HL-60 (cell line): ENCODE results near the gene B3GNTL1.

DNA sequence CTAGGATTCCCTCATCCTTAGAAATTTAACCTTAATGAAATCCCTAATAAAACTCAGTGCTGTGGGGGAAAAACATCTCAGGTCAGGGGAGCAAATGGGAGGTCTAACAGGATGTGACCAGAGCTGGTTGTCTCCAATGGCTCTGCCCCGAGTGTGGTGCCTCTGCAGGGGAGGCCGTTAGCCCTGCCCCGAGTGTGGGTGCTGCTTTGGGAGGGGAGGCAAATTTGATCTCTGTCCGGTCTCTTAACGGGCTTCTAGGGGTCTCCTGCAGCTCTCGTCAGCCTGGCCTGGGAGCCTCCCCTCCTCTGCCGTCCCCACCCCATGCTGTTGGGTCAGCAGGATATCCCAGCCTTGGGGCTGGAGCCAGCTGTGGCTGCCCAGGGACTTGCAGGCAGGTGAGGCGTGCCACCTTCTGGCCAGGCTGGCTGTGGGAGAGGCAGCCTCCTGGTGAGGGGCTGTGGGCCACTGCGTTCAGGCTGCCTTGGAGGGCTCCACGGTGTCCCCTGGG lies 34.4 kb downstream of the TBCD start:
- RRBS: no CpG with 5 or more reads among the region's 10 CpGs

DNA sequence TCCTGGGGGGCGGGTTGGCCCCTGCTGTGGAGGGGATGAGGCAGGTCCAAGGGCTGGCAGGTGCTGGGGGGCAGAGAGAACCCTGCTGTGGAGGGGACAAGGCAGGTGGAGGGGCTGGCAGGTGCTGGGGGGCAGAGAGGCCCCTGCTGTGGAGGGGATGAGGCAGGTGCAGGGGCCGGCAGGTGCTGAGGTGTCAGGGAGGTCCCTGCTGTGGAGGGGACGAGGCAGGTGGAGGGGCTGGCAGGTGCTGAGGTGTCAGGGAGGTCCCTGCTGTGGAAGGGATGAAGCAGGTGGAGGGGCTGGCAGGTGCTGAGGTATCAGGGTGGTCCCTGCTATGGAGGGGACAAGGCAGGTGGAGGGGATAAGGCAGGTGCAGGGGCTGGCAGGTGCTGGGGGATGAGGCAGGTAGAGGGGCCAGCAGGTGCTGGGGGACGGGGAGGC lies 31.2 kb downstream of the ZNF750 start:
- RRBS: no CpG with 5 or more reads among the region's 4 CpGs

DNA sequence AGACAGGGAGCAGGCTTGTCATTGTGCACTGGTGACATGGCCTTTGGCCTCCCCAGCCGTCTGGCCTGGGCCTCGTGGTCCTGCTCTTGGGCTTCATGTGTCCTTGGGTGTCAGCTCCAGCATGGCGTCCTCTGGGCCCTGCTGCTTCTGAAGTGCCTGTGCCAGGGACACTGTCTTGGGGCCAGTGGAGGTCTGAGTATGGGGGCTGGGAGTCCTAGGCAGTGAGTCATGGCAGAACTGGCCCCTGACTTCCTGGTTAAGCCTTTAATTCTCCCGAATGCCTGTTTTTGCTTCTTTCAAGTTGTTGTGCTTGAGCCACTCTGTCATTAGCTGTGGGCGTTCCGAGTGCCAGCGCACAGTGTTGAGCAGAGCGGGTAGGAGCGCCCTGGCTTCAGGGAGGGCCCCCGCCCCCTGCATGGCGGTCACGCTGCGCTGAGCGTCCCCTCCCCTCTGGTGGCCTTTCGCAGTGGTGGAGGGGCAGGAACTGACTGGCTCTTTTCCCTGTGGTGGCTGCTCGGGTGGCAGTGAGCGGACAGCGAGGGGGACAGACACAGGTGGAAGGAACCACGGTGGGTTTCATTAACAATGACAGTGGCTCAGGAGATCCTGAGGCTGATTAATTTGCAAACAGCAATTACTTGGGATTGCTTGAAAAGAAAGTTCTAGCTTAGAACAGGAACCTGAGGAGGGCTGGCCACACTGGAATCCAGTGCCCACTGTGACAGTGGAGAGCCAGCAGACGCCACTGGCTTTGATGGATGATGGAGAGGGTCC lies 20.2 kb upstream of the ZNF750 start:
- RRBS: no CpG with 5 or more reads among the region's 20 CpGs

DNA sequence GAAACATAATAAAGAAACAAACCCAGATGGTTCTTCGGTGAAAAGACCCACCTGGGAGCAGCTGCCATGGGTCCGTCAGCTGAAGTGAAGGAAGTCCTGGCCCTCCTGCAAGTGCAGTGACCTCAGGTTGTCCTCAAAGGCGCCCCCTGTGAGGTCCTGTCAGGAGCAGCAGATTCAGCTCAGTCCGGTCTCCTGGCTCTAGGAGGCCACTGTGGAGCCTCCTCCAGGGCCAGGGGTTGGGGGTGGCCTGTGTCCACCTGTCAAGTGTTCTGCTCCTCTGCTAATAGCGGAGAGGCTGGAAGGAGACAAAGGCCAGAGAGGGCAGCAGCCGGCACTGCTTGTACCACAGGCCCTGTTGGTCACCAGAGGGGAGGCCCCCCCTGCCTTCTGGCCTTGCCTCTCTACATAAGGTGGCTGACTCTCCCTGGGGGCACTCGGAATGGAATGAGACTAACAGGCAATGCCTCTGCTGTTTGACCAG lies 104.7 kb downstream of the B3GNTL1 start:
- RRBS: no CpG with 5 or more reads among the region's 7 CpGs

- RRBS: 95% methylated on average over 13 of the region's 40 CpGs
Measured at GRCh38 chr17:82960886-82961390, 90.6 kb downstream of the B3GNTL1 start.

DNA sequence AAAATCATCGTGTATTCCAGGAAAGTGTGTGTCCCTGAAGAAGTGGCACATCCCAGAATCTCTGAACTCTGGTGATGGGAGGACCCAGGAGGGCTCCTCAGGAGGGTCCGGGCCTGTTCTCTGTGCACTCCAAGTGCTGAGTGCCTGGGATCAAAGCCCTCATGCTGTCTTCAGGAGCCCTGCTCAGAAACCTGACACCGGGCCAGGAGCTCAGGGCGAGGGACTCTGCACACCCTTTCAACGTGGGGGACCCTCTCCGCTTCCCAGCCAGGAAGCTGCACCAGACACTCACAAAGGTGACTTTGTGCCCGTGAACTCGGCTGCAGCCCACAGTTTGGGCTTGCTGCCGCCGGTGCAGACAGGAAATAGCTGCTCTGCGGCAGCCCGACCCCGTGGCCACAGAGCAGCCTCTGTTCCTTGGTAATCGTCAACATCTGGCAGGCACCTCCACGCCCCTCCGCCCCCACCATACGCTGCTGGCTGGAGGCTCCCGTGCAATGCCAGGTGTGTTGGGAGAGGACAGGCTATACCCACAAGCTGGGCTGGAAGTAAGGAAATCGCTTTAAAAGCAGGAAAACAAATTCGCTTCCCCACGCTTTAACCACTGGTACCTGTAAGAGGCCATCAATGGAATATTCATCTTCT lies 65.6 kb downstream of the B3GNTL1 start:
- RRBS: 78% methylated on average over 2 of the region's 21 CpGs

GRCh38 chr17:83050765-83051851 lies at the start of gene B3GNTL1:
B3GNTL1 (minus strand) TSS chr17:83051770.
- RRBS: 2% methylated on average over 9 of the region's 107 CpGs

DNA sequence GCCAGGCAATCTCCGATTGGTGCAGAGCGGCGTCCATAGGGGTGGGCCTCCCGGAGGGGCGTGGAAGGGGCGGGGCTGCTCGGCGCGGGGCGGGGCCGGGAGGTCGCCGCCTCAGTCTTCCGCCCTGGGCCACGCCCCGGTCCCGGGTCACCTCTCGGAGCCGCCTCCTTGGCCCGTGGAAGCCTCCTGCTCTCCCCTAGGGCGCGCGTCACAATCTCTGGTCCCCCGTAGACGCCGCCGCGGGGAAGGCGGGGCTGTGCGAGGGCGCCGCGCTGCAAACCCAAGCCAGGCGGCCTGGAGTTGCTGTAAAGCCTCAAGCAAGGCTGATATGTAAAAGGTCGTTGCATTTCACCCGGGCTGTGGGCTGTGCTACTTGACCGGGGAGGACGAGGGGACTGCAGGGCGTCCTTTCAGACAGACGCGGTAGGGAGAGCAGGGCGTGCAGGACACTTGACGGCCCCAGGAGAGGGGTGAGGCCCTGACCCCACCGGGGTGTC lies 330 bp upstream of the B3GNTL1 start:
- RRBS: 6% methylated on average over 20 of the region's 44 CpGs

DNA sequence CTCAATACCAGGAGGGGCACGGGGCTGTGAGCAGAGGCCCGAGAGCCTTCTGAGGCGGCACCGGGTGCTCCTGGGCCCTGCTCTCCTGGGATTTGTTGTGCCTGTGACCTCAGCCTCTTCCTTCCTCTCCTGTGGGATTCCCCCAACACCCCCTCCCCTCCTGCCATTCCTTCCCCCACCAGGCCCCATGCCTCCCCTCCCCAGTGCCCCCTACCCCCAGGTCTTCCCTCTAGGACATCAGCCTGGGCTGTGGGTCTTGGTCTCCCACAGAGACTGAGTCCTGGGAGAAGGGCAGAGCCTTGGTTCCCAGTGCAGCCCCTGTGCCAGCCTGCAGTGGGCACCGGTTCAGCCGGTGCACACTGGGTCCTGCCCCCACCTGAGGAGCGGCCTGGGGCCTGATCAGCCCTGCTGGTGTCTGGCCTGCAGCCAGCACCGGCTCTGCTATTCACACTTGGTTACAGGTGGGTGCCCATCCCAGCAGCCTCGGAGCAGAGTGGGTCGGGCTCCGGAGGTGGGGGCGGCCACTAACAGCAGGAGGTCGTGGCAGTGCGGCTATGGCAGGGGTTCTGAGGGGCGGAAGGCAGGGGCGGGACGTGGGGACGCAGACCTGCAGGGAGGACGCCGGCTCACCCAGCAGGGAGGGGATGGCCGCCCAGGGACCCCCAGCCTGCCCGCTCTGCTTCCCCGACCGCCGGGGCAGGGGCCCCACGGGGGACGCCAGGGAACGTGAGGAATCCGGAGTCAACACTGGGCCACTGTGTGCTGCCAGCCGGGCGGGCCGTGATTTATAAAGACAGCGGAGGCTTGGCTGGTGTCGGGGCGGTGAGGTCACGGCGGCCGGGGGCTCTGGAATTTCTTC lies 20.1 kb downstream of the METRNL start:
- RRBS: 13% methylated on average over 30 of the region's 38 CpGs

GRCh38 chr17:83100945-83101592 lies 21.7 kb downstream of the METRNL start:
- RRBS: 25% methylated on average over 7 of the region's 22 CpGs

DNA sequence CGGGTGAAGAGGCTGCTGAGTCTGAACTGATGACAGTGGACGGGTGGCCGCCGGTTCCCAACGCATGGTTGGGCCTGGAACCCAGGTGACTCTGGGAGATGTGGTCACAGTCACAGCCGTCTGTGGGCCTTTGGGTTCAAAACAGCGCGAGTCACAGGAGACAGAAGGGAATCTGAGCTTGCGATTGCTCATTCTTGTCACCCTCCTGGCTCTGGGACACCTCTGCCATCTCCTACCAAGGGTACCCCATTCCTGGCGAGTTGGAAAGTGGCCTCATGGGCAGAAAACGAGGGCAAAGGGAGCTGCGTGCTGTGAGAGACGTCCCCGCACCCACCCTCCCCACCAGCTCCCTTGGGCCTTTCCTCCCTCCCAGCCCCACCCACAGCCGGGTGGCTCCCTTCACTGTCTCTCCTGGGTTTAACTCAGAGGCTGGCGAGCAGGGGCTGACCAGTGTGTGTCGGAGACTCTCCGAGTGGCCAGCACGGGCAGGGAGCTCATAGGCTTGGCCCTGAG lies 26.0 kb downstream of the METRNL start:
- RRBS: 96% methylated on average over 4 of the region's 19 CpGs

DNA sequence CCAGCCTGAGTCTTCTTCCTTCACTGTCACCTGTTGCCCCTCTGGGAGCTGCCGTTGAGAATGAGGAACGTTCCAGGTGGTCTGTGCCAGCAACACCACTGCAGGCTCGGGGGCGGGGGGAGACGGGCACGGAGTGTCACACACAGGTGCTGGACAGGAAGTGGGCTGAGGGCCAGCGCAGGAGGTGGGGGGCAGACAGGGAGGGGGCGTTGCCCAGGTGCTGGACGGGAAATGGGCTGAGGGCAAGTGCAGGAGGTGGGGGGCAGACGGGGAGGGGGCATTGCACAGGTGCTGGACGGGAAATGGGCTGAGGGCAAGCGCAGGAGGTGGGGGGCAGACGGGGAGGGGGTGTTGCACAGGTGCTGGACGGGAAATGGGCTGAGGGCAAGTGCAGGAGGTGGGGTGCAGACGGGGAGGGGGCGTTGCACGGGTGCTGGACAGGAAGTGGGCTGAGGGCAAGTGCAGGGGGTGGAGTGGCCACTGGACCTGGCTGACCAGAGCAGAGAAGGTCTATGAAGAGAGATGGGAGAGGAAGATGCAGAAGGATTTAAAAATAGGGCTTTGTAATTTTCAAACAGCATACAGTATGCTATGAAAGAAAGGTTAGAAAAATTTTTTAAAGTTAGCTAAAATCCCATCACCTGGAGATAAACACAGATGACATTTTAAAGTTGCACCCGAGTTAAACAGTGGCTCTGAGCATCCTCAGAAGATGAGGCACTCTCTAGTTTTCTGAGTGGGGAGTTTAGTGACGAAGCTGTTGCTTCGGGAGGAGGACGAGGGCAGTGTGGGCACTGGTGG lies 28.5 kb downstream of the METRNL start:
- RRBS: no CpG with 5 or more reads among the region's 21 CpGs

DNA sequence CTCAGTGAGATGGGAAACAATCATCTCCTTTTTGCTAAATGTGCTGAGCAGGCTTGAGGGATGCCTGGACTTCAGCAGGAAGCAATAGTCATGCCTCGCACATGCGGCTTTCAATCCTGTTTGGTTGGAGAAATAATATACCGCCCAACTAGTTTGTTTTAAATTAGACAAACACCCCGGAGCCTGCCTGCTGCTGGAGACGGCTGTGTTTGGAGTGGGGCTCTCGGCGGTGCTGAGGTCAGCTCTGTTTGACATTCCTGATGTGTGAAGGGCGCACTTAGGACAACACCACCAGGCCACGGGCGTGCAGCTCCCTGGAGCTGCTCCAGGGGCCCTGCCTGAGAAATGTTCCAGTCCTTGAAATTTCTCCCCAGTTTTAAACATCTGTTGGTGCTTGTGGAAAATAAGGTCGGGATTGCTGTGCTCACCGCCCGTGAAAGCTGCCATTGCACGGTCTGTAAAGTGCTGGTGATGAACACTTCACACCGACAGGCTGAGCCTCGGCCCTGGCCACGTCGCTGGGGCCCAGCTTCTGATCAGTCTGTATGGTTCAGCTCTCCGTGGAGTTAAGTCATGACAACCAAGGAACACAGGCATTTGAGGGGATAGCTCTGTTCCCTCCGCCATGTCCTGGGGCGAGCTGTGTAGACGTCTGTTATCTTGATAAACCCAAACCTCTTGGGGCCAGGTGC lies 110.4 kb downstream of the METRNL start:
- RRBS: no CpG with 5 or more reads among the region's 22 CpGs